WTC11 (cell line): ENCODE measurements around the genes ARF1, C1orf35 and MRPL55.

- PRO-cap = no peak
These were observed 6.7 kb downstream of the PARP1 start for GRCh38 chr1:226401093-226401740.

- PRO-cap = no peak
These were observed 56.3 kb downstream of the STUM start for GRCh38 chr1:226604722-226605339.

GRCh38 chr1:226649675-226650832 lies 89.0 kb downstream of the ITPKB start:
- PRO-cap = no peak

GRCh38 chr1:226662679-226663552 lies 76.2 kb downstream of the ITPKB start:
- PRO-cap = no peak

- PRO-cap = no peak
These were observed 28.8 kb downstream of the ITPKB start for GRCh38 chr1:226709950-226711048.

- PRO-cap = no peak
These were observed 16.0 kb downstream of the ITPKB start for GRCh38 chr1:226722929-226723646.

DNA sequence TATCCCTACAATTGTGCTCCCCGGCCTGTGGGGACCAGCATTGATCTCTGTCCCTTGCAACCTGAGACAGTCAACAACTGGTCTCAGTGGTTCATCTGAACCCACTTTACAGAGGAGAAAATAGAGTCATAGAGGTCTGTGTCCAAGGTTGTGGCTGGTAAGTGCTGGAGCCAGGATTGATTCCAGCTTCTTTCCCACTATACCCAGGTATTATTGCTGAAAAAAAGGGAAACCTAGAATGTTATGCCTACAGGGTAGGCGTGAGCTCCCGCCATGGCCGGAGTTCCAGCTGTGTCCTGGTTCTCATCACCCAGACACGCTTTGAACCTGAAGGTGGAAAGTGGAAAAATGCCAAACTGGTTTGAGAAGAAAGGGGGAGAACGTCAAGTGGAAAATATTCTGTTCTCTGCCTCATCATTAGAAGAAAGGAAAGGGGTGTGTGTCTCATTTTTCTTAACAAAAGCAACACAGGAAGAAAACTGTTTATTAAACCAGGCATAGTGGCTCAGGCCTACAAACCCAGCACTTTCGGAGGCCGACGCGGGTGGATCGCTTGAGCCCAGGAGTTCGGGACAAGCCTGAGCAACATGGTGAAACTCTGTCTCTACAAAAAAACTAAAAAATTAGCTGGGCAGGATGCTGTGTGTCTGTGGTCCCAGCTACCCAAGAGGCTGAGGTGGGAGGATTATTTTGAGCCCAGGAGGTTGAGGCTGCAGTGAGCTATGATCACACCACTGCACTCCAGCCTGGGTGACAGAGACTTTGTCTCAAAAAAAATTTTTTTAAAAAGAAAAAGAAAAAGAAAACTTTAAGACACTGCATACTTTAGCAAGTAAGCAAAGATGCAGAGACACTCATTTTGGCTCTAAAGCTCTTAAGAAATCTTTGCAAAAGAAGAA lies 60.9 kb upstream of the ITPKB start:
- PRO-cap = no peak

GRCh38 chr1:226875860-226876485 lies 5.6 kb downstream of the PSEN2 start:
- PRO-cap = no peak

- PRO-cap = no peak
These were observed 91.0 kb downstream of the COQ8A start for GRCh38 chr1:227030904-227031650.

DNA sequence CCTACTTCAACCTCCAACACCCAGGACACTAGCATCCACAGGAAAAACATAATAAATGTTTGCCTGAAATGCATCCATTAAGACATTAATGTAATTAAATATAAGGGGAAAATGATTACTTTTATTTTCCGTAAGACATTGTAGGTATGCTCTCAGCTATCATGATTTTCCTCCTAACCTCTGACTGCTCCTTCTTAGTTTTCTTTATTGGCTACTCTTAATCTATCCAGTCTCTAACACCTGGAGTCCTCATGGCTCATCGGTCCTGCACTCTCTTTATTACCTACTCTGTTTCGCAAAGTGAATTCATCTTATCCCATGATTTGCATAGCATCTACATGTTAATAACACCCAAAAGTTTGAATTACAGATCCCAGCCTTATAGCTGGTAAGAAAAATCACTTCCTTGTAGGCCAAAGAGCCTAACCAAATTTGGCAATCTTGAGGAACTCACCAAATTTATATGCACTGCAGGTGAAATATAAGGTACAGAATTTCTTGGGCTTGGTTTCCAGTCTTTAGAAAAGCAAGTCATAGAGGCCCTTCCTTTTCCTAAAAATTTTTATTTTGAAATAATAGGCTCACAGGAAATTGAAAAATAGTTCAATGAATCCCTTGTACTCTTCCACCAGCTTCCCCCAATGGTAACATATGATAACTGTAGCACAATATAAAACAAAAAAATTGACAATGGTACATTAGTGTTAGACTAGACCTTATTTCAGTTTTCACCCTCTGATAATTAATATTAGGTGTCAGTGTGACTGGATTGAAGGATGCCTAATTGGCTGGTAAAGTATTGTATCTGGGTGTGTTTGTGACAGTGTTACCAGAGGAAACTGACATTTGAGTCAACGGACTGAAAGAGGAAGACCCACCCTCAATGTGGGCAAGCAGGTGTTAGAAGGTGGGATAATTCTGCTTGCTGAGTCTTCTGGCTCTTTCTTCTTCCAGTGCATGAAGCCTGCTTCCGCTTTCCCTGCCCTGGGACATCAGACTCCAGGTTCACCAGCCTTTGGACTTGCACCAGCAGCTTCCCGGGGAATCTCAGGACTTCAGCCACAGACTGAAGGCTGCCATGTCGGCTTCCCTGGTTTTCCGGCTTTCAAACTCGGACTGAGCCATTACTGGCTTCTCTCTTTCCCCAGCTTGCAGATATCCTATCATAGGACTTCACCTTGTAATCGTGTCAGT lies 136.0 kb downstream of the CDC42BPA start:
- PRO-cap = no peak

GRCh38 chr1:227319098-227319753 lies 934 bp upstream of the CDC42BPA start:
- PRO-cap = unidirectional peak, minus-strand start at chr1:227319246

- PRO-cap = no peak
These were observed 39.9 kb downstream of the SNAP47 start for GRCh38 chr1:227775117-227775588.

DNA sequence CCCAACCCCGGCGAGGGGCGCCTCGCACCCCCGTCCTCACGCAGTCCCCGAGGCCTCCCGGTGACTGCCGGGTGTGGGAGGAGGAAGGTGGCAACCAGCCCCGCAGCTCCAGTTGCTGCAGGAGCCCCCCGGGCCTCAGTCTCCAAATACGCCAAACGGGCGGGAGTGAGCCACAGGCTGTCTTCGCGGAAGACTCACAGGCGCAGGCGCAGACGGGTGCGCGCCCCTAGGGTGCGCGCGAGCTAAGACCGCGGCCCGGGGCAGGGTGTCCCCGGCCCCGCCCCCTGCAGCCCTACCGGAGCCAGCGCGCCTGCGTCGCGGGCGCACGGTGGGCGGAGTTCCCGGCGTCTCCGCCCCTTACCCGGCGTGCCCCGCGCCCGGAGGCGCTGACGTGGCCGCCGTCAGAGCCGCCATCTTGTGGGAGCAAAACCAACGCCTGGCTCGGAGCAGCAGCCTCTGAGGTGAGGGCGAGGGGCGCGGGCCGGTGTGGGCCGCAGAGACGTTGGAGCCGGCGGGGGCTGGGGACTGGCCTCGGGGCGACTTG lies at the start of gene ARF1:
ARF1 (plus strand) TSS at position 404 of the 544 bp plus-strand sequence.
- PRO-cap = bidirectional peak, plus-strand start at position 459 of the sequence, minus-strand start at position 167 of the sequence

- PRO-cap = bidirectional peak, plus-strand start at chr1:228103502, minus-strand start at chr1:228103301
These were observed at the start of gene C1orf35 for GRCh38 chr1:228102613-228103637. Gene C1orf35, minus strand, starts transcription at chr1:228103325.

GRCh38 chr1:228108974-228109367 lies at the start of gene MRPL55:
Gene MRPL55, minus strand, starts transcription at chr1:228109299.
- PRO-cap = bidirectional peak, plus-strand start at chr1:228109471, minus-strand start at chr1:228109299

- PRO-cap = no peak
These were observed 1.5 kb downstream of the GUK1 start for GRCh38 chr1:228141544-228142088.

DNA sequence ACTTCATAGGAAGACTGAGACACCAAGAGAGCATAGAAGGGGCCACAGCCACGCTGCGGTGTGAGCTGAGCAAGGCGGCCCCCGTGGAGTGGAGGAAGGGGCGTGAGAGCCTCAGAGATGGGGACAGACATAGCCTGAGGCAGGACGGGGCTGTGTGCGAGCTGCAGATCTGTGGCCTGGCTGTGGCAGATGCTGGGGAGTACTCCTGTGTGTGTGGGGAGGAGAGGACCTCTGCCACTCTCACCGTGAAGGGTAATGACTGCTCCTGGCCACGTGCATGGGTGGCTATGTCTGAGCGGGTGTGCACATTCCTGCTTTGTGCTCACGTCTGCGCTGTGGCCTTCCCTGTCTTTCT lies 80.8 kb downstream of the OBSCN start:
- PRO-cap = no peak

GRCh38 chr1:228378191-228379203 lies 28.1 kb downstream of the TRIM11 start:
- PRO-cap = bidirectional peak, plus-strand start at chr1:228378570, minus-strand start at chr1:228378409; bidirectional peak, plus-strand start at chr1:228378902, minus-strand start at chr1:228378739

DNA sequence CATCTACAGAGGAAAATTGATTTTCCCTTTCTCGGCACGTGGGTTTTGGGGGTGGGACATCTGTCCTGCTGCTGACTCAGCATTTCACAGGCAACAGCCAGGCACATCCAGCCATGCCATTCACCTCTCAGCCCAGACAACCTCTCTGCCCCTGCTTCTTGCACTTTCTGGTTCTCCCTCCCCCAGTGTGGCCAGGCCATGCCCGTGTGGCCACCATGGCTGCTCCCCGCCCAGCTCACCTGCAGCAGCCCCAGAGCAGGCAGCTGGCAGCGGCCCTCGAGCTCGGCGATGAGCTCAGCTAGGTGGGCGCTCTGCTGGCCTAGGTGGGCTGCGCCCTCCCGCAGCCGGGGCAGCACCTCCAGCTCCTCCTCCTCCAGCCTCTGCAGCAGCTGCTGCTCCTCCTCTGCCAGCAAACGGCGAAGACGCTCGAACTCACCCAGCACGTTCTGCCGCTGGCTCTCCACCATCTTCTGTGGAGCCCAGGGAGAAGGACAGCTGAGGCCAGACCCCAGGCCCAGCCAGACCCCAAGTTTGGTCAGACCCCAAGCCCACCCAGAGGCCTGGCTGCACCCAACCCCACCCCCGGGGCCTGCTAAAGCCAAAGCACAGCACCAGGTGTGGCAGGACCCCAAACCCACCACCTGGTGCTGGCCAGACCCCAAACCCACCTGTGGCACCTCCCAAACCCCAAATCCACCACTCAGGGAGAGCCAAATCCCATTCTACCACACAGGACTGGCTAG lies 5.7 kb downstream of the TRIM11 start:
- PRO-cap = no peak

GRCh38 chr1:228405247-228405569 lies 1.4 kb downstream of the TRIM11 start:
- PRO-cap = no peak